Heart left ventricle (tissue), 7 donors: ENCODE data around the gene MRTFB.

GRCh38 chr16:12202183-12202574, 225.6 kb downstream of the SNX29 start:
- PRO-cap, 6 experiments: no peak in any of the 6 experiments
- RAMPAGE, long total RNA, 2 experiments: no peak in any of the 2 experiments
- RRBS: no CpG with 5 or more reads among the region's 4 CpGs

- PRO-cap, 6 experiments: peak in 2 of 6 experiments; most common plus-strand start chr16:12347097 (in 2)
- RAMPAGE, long total RNA, 2 experiments: no peak in any of the 2 experiments
- RRBS: no CpG with 5 or more reads among the region's 5 CpGs
Observed at GRCh38 chr16:12346924-12347253, 370.4 kb downstream of the SNX29 start.

DNA sequence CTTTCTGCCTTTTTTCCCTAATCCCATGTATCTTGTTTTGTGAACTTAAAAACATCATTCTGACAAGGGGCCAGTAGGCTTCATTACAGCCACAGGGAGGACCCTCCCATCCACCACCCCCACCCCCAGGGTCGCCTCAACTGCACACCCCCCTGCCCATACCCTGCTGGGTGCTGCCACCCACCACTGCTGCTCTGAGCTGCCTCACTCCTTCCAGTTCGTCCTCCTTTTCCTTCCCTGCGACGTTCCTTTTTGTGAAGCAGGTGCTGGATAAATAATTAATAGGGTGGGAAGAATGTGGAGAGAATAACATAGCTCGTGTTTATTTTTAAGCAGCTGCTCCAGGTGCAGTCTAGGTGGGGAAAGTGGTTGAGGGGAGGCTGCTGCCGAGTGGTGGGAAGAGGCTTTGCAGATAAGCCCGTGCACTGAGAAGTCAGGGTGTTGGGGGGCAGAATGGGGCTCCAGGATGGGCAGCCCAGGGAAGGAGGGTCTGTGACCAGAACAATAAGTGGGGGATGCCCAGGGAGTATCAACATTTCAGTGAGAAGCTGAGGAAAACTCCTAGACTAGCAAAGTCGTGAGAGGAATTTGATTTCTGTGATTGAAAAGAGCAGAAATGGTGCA, 300.6 kb downstream of the CPPED1 start:
- PRO-cap, 6 experiments: no peak in any of the 6 experiments
- RAMPAGE, long total RNA, 2 experiments: no peak in any of the 2 experiments
- RRBS: no CpG with 5 or more reads among the region's 8 CpGs

DNA sequence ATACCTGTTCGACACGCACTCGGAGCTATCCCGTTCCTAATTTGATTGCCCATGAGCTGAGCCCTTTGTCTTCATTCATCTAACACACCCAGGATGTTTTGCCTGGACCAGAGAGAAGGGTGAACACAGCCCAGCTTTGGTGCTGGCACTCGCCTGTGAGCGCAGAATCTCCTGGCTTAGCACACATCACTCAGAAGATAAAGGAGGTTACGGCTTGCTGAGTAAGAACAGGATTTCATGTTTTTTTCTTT, 267.8 kb downstream of the CPPED1 start:
- PRO-cap, 6 experiments: no peak in any of the 6 experiments
- RAMPAGE, long total RNA, 2 experiments: no peak in any of the 2 experiments
- RRBS: no CpG with 5 or more reads among the region's 7 CpGs

DNA sequence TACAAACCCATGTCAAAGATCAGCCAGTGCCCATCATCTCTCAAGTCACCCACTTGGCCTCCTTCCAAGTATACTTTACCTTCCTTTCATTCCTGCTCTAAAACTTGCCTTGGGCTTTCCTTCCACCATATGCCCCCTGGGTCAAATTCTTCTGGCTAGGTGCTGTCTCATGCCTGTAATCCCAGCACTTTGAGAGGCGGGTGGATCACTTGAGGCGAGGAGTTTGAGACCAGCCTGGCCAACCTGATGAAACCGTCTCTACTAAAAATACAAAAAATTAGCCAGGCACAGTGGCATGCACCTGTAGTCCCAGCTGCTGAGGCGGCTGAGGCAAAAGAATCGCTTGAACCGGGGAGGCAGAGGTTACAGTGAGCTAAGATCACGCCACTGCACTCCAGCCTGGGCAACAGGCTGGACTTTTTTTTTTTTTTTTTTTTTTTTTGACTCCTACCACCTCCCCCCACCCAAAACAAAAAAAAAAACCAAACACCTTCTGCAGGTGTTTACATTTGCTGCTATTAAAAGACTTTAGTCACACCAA, 184.2 kb downstream of the CPPED1 start:
- PRO-cap, 6 experiments: no peak in any of the 6 experiments
- RAMPAGE, long total RNA, 2 experiments: no peak in any of the 2 experiments
- RRBS: no CpG with 5 or more reads among the region's 7 CpGs

DNA sequence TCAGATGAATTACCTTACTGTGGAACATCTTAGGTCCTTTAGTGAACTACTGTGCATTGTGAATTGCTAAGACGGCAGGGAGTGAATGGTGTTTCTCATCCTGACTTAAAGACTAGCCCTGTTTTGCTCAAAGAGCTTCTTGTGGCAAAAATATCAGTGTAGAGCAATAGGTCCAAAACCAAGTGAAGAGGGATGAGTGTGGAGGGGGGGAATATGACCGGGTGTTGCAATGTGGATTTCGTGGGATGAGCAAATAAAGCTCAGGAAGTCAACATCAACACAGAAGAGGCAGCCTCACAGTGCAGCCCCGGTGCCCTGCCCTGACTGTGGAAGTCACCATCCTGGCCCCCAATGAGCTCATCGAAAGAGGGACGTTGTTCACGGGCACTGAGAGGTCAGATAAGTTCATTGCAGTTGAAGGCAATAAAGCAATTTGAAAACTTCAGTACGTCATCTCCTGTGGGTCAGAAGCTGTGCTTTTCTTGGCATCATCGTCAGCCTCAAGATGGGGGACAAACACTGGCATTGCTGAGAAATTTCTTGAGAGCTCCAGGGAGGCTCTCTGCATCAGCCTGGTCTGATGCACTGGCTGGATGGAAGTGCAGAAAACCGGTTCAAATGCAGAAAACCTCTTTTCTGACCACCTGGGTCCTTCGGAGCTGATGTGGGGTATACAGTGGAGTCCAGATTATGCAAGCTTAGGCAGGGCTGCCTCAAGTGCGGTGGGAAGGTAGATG, 159.7 kb downstream of the CPPED1 start:
- PRO-cap, 6 experiments: no peak in any of the 6 experiments
- RAMPAGE, long total RNA, 2 experiments: no peak in any of the 2 experiments
- RRBS: 46% methylated on average over 3 of the region's 12 CpGs

GRCh38 chr16:12757661-12758126, 46.0 kb downstream of the CPPED1 start:
- PRO-cap, 6 experiments: no peak in any of the 6 experiments
- RAMPAGE, long total RNA, 2 experiments: no peak in any of the 2 experiments
- RRBS: no CpG with 5 or more reads among the region's 4 CpGs

- PRO-cap, 6 experiments: no peak in any of the 6 experiments
- RAMPAGE, long total RNA, 2 experiments: no peak in any of the 2 experiments
- RRBS: no CpG with 5 or more reads among the region's 1 CpG
Observed at GRCh38 chr16:13913310-13913549, 6.7 kb upstream of the ERCC4 start.

GRCh38 chr16:13937434-13937787, 17.5 kb downstream of the ERCC4 start:
- PRO-cap, 6 experiments: no peak in any of the 6 experiments
- RAMPAGE, long total RNA, 2 experiments: no peak in any of the 2 experiments
- RRBS: no CpG with 5 or more reads among the region's 4 CpGs

DNA sequence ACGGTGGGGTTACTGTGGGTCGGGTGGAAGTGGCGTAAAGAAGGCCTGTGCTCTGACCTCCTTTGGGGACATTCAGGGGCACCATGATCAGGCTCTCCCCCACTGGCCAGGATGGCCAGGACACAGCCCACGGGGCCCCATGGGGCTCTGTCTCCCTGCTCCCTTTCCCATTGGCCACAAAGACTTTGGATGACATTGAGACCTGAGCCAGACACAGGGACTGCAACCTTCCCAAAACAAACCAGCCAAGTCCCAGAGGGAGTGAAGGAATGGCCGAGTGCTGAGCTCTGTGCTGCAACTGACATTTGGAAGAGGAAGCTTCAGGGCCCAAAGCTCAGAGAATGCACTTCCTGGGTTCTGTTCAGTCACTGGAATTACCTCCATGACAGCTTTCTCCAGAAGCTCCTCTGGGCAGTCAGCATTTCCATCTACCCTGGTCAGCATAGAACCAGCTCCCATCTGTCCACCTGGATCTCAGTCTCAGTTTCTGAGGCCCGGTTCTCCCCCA, 66.6 kb upstream of the MRTFB start:
- PRO-cap, 6 experiments: peak in 3 of 6 experiments; most common plus-strand start position 255 of the sequence (in 3)
- RAMPAGE, long total RNA, 2 experiments: no peak in any of the 2 experiments
- RRBS: no CpG with 5 or more reads among the region's 6 CpGs

DNA sequence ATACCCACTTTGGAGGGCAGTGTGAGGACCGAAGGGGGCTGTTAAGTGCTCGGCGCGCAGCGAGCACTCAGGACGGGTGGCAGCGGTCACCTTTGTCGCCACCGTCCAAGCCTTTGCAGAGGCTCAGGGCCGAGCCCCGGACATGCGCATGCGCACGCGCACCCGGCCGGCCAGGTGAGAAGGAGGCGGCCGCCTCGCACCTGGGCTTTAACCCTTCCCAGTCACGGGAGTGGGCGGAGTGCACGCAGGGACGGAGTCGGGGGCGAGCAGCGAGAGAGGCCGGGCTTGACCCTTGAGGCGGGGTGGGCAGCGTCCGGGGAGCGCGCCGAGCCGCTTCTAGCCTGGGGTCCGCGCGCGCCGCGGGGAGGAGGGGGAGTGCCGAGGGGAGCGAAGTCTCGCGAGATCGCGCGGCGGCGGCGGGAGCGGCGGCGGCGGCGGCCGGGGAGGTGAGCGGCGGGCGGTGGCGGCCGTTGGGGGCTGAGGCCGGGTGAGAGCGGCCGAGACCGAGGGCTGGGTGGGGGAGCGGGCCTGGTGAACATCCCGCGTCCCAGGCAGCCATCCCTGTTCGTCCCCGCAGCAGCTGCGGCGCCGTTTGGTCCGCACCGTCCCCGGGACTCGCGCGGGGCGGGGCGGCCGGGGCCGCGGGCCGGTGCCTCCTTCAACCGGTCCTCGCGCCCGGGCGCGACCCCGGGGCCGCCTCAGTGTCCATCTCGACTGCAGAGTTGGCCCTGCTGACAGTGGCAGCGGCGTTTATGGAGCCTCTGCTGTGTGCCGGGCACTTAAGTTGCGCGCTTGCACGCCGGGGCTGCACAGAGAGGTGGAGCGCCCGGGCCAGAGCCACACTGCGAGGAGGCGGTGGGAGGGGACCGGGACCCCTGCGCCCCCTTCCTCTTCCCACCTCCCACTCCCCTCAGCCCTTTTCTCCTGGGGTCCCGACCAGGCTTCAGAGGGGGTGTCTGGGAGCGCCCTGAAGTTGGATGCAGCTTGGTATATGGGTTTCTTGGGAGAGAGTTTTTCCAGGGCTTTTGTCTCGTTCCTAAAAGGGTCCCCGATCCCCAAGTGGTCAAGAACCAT, at the start of gene MRTFB:
MRTFB (plus strand) TSS at position 400 of the 1,074 bp plus-strand sequence.
- PRO-cap, 6 experiments: peak in 6 of 6 experiments; most common plus-strand start position 419 of the sequence (in 4); most common minus-strand start position 377 of the sequence (in 3)
- RAMPAGE, long total RNA, 2 experiments: start-site peak on the plus strand in 2 of 2 experiments, centred at positions 286 to 408 of the sequence, 59 to 92 reads per replicate
- RRBS: 3% methylated on average over 17 of the region's 112 CpGs

DNA sequence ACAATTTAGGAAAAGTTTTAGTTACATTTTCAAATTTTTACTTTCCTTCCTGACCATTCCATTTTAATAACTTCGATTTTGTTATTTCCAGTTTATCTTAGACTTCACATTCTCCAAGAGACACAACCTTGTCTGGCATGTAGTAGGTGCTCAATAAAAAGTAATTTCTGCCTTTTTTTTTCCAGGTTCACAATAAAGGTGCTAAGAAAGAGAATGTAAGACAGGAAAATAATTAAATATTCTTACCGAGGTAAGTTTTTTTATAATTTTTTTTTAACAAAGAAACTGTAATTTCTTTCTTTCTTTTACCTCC, 7.9 kb downstream of the MRTFB start:
- PRO-cap, 6 experiments: no peak in any of the 6 experiments
- RAMPAGE, long total RNA, 2 experiments: start-site peak on the plus strand in 1 of 2 experiments, centred at position 216 of the sequence, 6 reads per replicate
- RRBS: no CpG with 5 or more reads among the region's 2 CpGs

GRCh38 chr16:14106274-14106652, 35.1 kb downstream of the MRTFB start:
- PRO-cap, 6 experiments: no peak in any of the 6 experiments
- RAMPAGE, long total RNA, 2 experiments: no peak in any of the 2 experiments
- RRBS: no CpG with 5 or more reads among the region's 4 CpGs

DNA sequence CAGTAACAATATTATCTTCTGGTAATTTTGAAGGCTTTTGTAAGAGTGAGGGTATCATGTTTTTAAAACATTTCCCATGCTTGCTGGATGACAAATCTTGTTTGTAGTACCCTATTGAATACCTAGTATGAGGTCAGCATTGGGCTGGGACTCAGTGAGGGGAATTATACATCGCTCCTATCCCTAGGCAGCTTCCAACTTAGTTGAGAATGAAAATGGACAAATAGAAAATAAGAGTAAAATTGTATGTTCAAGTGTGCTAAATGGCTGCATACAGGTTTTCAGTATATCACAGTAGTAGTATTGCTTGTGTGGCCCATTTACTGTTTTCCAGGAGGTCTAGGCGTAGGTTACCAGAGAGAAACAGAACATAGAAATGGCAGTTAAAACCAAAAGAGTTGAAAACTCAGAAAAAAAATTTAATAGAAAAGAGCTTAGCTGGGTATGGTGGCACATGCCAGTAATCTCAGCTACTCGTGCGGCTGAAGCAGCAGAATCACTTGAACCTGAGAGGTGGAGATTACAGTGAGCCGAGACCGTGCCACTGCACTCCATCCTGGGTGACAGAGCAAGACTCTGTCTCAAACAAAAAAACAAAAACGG, 35.6 kb downstream of the MRTFB start:
- PRO-cap, 6 experiments: no peak in any of the 6 experiments
- RAMPAGE, long total RNA, 2 experiments: no peak in any of the 2 experiments
- RRBS: no CpG with 5 or more reads among the region's 7 CpGs

- PRO-cap, 6 experiments: peak in 1 of 6 experiments; most common plus-strand start chr16:14125962 (in 1)
- RAMPAGE, long total RNA, 2 experiments: no peak in any of the 2 experiments
- RRBS: no CpG with 5 or more reads among the region's 2 CpGs
Observed at GRCh38 chr16:14125791-14126165, 54.7 kb downstream of the MRTFB start.

DNA sequence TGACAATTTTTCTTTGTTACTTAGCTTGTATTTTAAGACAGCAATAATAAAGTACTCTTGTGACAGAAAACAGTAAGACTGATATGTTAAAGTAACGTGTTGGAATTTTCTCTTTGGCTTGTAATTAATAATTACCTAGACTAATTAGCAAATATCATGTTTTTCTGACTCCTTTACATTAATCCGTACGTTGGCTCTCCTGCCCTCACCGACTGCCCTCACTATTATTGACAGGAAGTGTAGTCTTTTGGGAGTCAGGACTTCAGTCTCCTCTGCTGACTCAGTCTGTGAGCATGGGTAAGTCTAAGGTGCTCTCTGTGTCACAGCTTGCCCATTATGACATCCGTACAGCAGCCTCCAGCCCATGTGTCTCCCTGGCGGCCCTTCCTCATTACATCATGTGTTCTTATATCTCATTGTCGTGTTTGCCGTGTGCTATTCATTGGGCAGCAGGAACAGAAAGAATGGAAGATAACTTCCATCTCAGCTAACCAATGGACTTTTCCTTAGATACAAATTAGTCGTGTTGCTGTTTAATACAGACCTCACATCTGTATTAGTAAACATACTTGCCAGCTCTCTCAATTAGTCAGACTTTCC, 77.4 kb downstream of the MRTFB start:
- PRO-cap, 6 experiments: peak in 1 of 6 experiments; most common minus-strand start position 229 of the sequence (in 1)
- RAMPAGE, long total RNA, 2 experiments: no peak in any of the 2 experiments
- RRBS: no CpG with 5 or more reads among the region's 9 CpGs

- PRO-cap, 6 experiments: peak in 1 of 6 experiments; most common minus-strand start chr16:14186010 (in 1)
- RAMPAGE, long total RNA, 2 experiments: no peak in any of the 2 experiments
- RRBS: no CpG with 5 or more reads among the region's 1 CpG
Observed at GRCh38 chr16:14185706-14186104, 114.6 kb downstream of the MRTFB start.

DNA sequence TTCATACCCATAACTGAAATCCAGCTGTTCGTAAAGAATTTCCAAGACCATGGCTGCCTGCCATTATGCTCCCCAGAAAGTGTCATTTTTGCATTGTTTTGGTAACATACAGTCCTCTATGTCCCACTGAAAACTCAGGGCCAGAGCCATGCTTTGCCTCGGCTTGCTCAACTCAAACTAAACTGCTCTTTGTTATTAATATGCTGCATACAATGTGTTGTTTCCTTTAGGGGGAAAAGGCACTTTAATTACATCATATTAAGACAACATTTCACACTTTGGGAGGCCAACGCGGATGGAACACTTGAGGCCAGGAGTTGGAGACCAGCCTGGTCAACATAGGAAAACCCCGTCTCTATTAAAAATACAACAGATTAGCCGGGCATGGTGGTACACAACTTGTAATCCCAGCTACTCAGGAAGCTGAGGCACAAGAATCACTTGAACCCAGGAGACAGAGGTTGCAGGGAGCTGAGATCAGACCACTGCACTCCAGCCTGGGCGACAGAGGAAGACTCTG, 132.2 kb downstream of the MRTFB start:
- PRO-cap, 6 experiments: no peak in any of the 6 experiments
- RAMPAGE, long total RNA, 2 experiments: no peak in any of the 2 experiments
- RRBS: no CpG with 5 or more reads among the region's 7 CpGs

DNA sequence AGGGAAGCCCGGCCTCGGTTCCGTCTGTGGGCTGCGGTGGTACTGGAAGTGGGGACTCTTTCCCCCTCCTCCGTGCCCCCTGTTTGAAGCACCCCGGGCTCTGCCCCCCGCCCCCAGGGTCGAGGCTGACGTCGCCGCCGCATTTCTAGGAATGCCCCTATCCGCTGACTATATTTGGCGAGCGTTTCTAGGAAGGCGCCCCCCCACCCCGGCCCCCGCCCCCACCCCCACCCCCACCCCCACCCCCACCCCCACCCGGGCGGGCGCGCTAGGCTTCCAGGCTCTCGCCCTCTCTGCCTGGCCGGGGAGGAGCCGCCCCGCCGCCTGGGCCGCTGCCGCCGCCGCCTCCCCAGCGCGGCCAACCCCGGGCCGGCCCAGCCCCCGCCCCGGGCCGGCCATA, 230.7 kb downstream of the MRTFB start:
- PRO-cap, 6 experiments: peak in 6 of 6 experiments; most common minus-strand start position 295 of the sequence (in 6)
- RAMPAGE, long total RNA, 2 experiments: no peak in any of the 2 experiments
- RRBS: 1% methylated on average over 28 of the region's 38 CpGs

DNA sequence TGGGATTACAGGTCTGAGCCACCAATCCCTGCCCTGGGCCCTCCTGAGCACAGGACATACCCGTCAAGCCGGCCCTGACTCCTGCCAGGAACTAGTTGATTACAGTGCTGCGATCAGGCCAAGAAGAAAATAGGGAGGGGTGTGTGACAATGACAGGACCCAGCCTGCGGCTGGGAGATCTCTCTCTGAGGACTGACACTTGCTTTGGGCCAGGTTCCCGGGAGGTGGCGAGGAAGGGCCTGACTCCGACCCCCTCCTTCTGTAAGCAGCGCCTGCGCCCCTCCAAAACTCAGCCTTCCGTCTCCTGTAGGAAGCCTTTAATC, 276.6 kb downstream of the MRTFB start:
- PRO-cap, 6 experiments: peak in 6 of 6 experiments; most common plus-strand start position 212 of the sequence (in 3); most common minus-strand start position 93 of the sequence (in 6)
- RAMPAGE, long total RNA, 2 experiments: no peak in any of the 2 experiments
- RRBS: no CpG with 5 or more reads among the region's 10 CpGs